HepG2 (cell line): ENCODE measurements around a stretch of chr1.

DNA sequence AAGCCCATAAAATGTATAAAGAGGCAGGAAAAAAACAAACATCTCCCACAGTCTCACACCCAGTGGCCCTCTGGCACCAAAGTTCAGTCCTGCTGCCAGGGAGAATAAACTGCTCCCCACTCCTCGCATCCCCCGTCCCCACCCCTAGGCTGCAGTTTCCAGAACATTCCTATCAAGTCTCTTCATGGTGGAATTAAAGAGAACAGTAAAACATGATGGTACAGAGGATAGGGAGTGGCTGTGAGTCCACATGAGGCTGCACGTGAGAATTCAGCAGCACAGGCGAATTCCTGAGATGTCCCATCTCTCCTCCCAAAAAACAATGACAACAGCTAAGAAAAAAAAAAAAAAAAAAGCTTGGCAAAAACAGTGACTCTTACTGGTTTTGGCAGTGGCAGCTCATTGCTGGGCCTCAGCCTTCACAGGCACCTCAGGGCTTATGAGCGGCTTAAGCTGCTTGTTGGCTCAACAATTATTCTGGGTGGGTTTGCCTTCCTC is 5.6 kb upstream of the IFFO2 start:
- RRBS, 2 experiments: no CpG with 5 or more reads among the region's 5 CpGs
CAGE:
- cytosol, long polyA minus RNA: no peak
- cytosol, long polyA plus RNA: no peak
- long polyA plus RNA: no peak
- nucleus, long polyA minus RNA: no peak
- nucleus, long polyA plus RNA: no peak

GRCh38 chr1:18965655-18966365 is 9.3 kb upstream of the IFFO2 start:
- RRBS, 2 experiments: no CpG with 5 or more reads among the region's 13 CpGs
CAGE:
- cytosol, long polyA minus RNA: no peak
- cytosol, long polyA plus RNA: no peak
- long polyA plus RNA: no peak
- nucleus, long polyA minus RNA: no peak
- nucleus, long polyA plus RNA: no peak

GRCh38 chr1:18988983-18989204 is 32.4 kb upstream of the IFFO2 start:
- RRBS, 2 experiments: no CpG with 5 or more reads among the region's 5 CpGs
CAGE:
- cytosol, long polyA minus RNA: no peak
- cytosol, long polyA plus RNA: no peak
- long polyA plus RNA: no peak
- nucleus, long polyA minus RNA: no peak
- nucleus, long polyA plus RNA: no peak

- RRBS, 2 experiments: 19 to 20% methylated on average over 3 of the region's 27 CpGs
CAGE:
- cytosol, long polyA minus RNA: no peak
- cytosol, long polyA plus RNA: no peak
- long polyA plus RNA: no peak
- nucleus, long polyA minus RNA: no peak
- nucleus, long polyA plus RNA: no peak
Measured at GRCh38 chr1:19033798-19034749, 77.6 kb upstream of the IFFO2 start.

GRCh38 chr1:19076671-19077448 is 120.4 kb upstream of the IFFO2 start:
- RRBS, 2 experiments: 95 to 96% methylated on average over 4 of the region's 24 CpGs
CAGE:
- cytosol, long polyA minus RNA: no peak
- cytosol, long polyA plus RNA: no peak
- long polyA plus RNA: no peak
- nucleus, long polyA minus RNA: no peak
- nucleus, long polyA plus RNA: no peak

- RRBS, 2 experiments: no CpG with 5 or more reads among the region's 13 CpGs
CAGE:
- cytosol, long polyA minus RNA: no peak
- cytosol, long polyA plus RNA: no peak
- long polyA plus RNA: no peak
- nucleus, long polyA minus RNA: no peak
- nucleus, long polyA plus RNA: no peak
Measured at GRCh38 chr1:19077782-19078583, 121.5 kb upstream of the IFFO2 start.

- RRBS, 2 experiments: no CpG with 5 or more reads among the region's 8 CpGs
CAGE:
- cytosol, long polyA minus RNA: no peak
- cytosol, long polyA plus RNA: no peak
- long polyA plus RNA: no peak
- nucleus, long polyA minus RNA: no peak
- nucleus, long polyA plus RNA: no peak
Measured at GRCh38 chr1:19328515-19328714, 16.3 kb downstream of the SLC66A1 start.

GRCh38 chr1:19336207-19337240 is 24.4 kb downstream of the SLC66A1 start:
- RRBS, 2 experiments: no CpG with 5 or more reads among the region's 19 CpGs
CAGE:
- cytosol, long polyA minus RNA: no peak
- cytosol, long polyA plus RNA: no peak
- long polyA plus RNA: no peak
- nucleus, long polyA minus RNA: no peak
- nucleus, long polyA plus RNA: no peak

DNA sequence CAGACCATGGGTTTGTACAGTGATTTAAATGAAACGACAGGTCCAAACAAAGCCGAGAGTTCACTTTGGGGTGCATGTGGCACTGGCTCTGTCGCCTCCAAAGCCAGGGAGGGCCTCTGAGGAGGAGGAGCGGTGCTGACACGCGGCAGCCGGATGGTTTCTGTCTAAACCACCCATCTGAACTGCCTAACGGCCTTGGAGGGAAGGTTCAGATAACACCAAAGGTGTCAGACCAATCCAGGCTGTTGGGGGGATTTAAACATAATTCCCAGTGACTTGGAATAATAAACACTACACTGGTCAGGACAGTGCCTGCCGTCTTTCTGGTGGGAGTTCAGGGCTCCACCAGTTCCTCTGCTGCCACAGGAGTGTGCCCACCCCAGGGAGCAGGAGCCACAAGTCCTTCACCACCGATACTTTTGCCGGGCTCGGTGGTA is 78.1 kb downstream of the SLC66A1 start:
- RRBS, 2 experiments: no CpG with 5 or more reads among the region's 12 CpGs
CAGE:
- cytosol, long polyA minus RNA: no peak
- cytosol, long polyA plus RNA: no peak
- long polyA plus RNA: no peak
- nucleus, long polyA minus RNA: no peak
- nucleus, long polyA plus RNA: no peak

DNA sequence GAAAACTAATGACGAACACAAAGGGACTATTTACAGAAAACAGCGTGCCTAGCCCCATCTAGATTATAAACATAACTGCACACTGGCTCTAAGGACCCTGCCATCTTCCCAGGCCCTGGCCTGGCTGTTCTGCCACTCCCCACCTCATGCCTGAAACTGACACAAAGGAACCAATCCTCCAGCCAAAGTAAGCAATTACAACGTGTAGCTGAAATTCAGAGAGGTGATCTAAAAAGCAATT is 41.0 kb downstream of the CAPZB start:
- RRBS, 2 experiments: no CpG with 5 or more reads among the region's 3 CpGs
CAGE:
- cytosol, long polyA minus RNA: no peak
- cytosol, long polyA plus RNA: no peak
- long polyA plus RNA: no peak
- nucleus, long polyA minus RNA: no peak
- nucleus, long polyA plus RNA: no peak

DNA sequence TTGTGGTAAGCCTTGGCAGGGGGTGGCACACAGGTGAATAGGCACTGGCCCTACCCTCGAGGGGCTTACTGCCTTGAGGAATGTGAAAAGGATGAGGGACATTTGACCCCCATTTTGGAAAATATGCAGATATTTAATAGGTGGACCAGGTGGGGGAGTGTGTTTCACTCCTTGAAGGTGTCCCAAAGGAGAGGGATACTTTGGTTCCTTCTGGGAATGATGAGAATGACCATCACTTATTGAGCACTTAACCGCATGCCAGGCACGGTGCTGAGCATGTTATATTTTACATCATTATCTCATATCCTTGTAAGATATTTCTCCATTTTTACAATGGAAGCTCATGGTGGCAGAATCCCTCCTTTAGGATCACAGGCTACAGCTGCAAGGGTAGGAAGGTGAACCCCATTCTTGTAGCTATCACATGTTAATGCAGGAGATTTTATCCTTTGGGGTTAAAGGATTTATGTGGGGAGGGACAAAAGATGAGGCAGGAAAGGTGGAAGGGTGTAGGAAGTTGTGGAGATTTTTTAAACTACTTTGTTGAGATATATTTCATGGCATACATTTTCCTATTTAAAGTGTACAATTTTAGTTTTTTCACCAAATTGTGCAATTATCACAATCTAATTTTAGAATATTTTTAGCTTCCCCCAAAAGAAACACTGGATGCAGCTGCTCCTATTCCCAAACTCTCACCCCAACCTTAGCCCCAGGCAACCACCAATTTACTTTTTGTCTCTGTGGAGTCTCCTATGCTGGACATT is 8.1 kb downstream of the MICOS10 start:
- RRBS, 2 experiments: no CpG with 5 or more reads among the region's 3 CpGs
CAGE:
- cytosol, long polyA minus RNA: no peak
- cytosol, long polyA plus RNA: no peak
- long polyA plus RNA: no peak
- nucleus, long polyA minus RNA: no peak
- nucleus, long polyA plus RNA: no peak

- RRBS, 2 experiments: no CpG with 5 or more reads among the region's 6 CpGs
CAGE:
- cytosol, long polyA minus RNA: no peak
- cytosol, long polyA plus RNA: no peak
- long polyA plus RNA: no peak
- nucleus, long polyA minus RNA: no peak
- nucleus, long polyA plus RNA: no peak
Measured at GRCh38 chr1:19646408-19646929, 2.4 kb downstream of the NBL1 start.

GRCh38 chr1:19861017-19861278 is 21.2 kb upstream of the OTUD3 start:
- RRBS, 2 experiments: no CpG with 5 or more reads among the region's 2 CpGs
CAGE:
- cytosol, long polyA minus RNA: no peak
- cytosol, long polyA plus RNA: no peak
- long polyA plus RNA: no peak
- nucleus, long polyA minus RNA: no peak
- nucleus, long polyA plus RNA: no peak

DNA sequence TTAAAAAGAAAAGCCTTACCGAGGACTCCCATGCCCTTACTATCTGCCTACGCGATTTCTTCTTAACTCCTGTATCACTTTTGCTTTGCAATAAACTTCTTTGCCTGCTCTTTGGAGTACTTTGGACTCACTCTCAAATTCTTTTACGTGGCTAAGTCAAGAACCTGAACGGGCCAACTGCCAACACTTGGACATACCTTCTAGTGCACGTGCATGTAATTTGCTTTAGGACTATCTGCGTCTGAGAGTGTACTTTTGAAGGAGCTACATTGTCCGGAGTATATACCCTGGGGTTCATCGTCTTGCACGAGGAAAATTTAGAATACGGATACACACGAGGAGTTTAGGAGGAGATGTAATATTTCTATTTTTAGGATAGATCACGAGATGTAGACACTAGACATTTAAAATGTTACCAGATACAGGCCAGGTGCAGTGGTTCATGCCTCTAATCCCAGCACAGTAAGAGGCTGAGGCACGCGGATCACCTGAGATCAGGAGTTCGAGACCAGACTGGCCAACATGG is 3.5 kb upstream of the OTUD3 start:
- RRBS, 2 experiments: no CpG with 5 or more reads among the region's 16 CpGs
CAGE:
- cytosol, long polyA minus RNA: no peak
- cytosol, long polyA plus RNA: no peak
- long polyA plus RNA: no peak
- nucleus, long polyA minus RNA: no peak
- nucleus, long polyA plus RNA: no peak

- RRBS, 2 experiments: no CpG with 5 or more reads among the region's 6 CpGs
CAGE:
- cytosol, long polyA minus RNA: no peak
- cytosol, long polyA plus RNA: no peak
- long polyA plus RNA: no peak
- nucleus, long polyA minus RNA: no peak
- nucleus, long polyA plus RNA: no peak
Measured at GRCh38 chr1:19890055-19890546, 7.9 kb downstream of the OTUD3 start.

DNA sequence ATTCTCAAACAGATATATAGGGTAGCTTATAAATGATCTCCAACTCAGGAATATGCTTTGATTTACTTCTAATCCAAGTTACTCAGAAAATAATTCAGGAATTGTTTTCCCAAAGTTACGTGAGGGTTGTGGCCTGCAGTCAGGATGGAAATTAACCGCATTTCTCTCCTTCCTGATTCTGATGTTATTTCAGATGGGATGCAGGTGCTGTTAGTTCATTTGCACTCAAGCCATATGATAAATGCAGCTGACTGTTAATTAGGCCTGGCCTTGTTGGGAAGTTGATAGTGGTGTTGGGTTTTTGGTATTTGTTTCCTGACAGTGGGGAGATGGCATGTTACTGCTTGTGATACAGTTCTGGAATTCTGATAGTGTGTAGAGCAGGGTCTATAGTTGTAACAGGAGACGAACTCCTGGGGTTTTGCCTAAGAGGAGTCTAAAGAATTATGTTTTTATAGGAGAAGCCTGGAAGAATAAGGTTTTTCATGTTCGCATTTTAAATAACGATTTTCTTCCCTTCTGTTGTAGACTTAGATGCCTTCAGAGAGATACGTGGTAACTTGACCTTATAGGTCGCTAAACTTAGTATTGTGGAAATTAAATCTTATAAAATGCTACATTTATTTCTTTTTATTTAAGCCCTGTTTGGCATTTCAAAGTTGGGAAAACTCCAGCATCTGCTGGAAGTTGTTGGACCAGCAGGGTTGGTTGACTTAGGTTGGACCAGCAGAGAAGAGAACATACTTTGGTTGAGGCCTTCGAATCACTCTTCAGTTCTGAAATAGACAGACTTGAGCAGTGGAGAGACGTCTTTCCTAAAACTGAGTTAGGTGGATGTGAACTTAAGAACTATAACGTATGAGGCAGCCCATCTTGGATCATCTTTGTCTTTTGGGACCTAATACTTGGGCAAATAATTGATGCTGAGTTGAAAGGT is 15.0 kb downstream of the PLA2G2E start:
- RRBS, 2 experiments: no CpG with 5 or more reads among the region's 10 CpGs
CAGE:
- cytosol, long polyA minus RNA: start-site peak on the plus strand centred at position 406 of the sequence, 142 bp wide, 13 reads; start-site peak on the plus strand centred at position 610 of the sequence, 83 bp wide, 14 reads
- cytosol, long polyA plus RNA: no peak
- long polyA plus RNA: no peak
- nucleus, long polyA minus RNA: no peak
- nucleus, long polyA plus RNA: no peak

GRCh38 chr1:20124404-20124991 is 5.2 kb upstream of the PLA2G2D start:
- RRBS, 2 experiments: no CpG with 5 or more reads among the region's 6 CpGs
CAGE:
- cytosol, long polyA minus RNA: no peak
- cytosol, long polyA plus RNA: no peak
- long polyA plus RNA: no peak
- nucleus, long polyA minus RNA: no peak
- nucleus, long polyA plus RNA: no peak

GRCh38 chr1:20366387-20366972 is 75.8 kb downstream of the VWA5B1 start:
- RRBS, 2 experiments: 65 to 69% methylated on average over 10 of the region's 65 CpGs
CAGE:
- cytosol, long polyA minus RNA: no peak
- cytosol, long polyA plus RNA: no peak
- long polyA plus RNA: no peak
- nucleus, long polyA minus RNA: no peak
- nucleus, long polyA plus RNA: no peak

- RRBS, 2 experiments: 2% methylated on average over 21 to 25 of the region's 44 CpGs
CAGE:
- cytosol, long polyA minus RNA: no peak
- cytosol, long polyA plus RNA: no peak
- long polyA plus RNA: no peak
- nucleus, long polyA minus RNA: no peak
- nucleus, long polyA plus RNA: no peak
Measured at GRCh38 chr1:20486588-20487781, 975 bp upstream of the CAMK2N1 start.

- RRBS, 2 experiments: no CpG with 5 or more reads among the region's 10 CpGs
CAGE:
- cytosol, long polyA minus RNA: no peak
- cytosol, long polyA plus RNA: no peak
- long polyA plus RNA: no peak
- nucleus, long polyA minus RNA: no peak
- nucleus, long polyA plus RNA: no peak
Measured at GRCh38 chr1:20618427-20619036, 14.7 kb upstream of the PINK1 start.